Placental pericyte (primary cell): ENCODE measurements around the gene SUDS3.

- CAGE, long polyA plus RNA, result no peak
Observed at GRCh38 chr12:118358897-118359449, 13.7 kb downstream of the TAOK3 start.

- CAGE, long polyA plus RNA, result no peak
Observed at GRCh38 chr12:118370705-118371879, 1.6 kb downstream of the TAOK3 start.

DNA sequence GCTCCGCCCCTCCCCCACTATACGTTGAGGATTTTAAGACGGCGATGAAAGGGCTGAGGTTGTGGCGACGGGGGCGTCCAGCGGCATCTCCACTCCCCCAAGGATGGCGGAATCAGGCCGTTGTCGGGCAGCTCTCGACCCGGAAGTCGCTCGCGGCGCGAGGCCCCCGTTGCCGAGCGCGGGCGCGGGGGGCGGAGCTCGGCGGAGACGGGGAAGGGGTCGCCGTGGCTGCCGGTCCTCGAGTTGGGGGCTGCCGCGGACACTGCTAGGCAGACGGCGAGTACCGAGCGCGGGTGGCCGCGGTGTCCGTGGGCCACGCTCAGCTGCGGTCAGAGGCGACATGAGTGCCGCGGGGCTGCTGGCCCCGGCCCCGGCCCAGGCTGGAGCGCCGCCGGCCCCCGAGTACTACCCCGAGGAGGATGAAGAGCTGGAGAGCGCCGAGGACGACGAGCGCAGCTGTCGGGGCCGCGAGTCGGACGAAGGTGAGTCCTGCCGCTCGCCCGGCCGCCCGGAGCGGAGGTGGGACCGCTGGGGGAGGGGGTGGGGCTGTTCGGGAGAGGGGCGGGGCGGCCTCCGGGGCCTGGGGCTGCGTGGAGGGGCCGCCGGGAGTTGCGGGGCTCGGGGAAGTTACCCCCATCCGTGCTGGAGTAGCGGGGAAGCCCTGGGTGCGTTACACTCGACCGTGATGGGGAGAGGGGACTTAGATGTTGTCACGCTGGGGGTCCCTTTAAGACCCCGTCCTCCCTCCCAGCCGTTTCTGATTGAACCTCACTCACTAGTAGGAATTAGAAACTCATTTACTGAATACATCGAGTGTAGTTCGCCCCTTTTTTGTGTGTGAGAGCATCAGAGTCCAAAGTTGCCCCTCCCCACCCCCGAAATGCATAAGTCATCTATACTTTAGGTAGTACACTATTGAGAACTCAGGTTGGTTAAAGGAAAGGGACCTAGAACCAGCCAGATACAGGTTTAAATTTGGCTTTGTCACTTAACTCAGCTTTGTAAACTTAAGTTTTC is at the start of gene SUDS3:
Gene SUDS3, plus strand, starts transcription at position 204 of the 1,017 bp plus-strand sequence.
- CAGE, long polyA plus RNA, result no peak

DNA sequence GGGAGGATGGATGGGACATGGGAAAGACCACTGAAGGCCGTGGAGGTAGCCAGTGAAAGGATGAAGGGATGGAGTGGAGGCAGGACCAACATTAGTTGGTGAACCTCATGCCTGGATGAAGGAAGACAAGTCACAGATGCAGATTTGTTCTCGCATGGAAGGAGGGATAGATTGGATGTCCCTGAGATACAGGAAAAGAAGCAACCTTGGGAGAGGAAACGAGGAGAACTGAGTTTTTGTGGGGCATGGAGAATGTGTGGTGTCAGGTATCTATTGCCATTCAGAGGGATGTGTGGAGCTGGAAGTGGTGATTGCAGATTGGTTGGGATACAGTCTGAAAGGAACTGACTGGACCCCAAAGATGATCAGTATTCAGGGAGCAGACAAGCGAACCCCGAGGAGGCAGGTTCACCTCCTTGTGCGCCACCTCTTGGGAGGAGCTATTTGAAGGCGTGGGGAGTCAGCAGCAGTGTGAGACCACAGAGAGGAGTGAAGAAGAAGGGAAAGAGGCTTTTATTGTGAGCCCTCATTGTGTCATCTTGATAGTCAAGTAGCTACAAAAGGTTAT is 23.3 kb downstream of the SUDS3 start:
- CAGE, long polyA plus RNA, result no peak

GRCh38 chr12:118774036-118774823 is 207.1 kb upstream of the SRRM4 start:
- CAGE, long polyA plus RNA, result no peak

DNA sequence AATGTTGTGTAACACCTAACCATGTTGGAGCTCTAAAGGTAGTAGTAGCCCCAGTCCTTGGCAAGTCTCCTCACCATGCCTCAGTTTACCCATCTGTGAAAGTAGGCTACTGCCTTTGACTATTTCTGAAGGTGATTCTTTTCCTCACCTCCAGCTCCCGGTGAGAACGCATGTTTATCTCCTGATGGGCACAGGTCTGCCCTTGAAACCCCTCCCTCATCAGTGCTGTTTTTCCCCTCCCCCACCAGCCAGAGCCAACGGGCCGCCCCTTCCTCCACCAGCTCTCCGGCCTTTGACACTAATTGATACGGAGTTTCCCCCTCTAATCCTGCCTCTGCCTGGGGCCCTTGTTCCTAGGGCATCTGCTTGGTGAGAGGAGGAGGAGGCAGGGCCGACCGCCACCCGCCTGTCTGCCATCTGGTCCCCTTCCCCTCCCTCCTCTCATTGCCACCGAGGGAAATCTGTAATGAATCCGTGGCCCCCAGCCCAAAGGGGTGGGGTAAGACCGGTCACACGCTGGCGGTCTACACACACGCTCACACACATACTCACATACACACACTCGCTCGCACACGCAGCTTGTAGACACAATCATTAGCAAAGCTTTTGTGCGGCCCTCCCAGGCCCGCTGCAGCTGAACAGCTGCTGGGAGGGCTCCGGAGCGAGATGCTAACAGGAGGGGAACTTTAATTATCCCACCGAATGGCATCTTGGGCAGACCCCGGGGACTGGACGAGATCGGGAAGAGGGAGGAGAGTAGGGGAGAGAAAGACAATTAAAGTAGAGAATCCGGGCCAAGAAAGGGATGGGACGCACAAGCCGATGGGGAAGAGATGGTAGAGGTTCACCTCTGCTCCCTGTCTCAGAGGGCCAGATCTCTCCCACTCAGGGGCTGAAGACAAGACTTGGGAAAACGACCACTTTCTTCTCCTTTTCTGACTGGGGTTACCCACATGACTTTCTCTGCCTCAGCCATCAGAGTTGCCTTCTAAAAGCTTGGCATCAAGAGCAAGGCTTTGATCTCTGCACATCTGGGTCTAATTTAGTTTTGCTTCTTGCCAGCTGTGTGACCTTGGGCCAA is 27.5 kb downstream of the SRRM4 start:
- CAGE, long polyA plus RNA, result no peak

DNA sequence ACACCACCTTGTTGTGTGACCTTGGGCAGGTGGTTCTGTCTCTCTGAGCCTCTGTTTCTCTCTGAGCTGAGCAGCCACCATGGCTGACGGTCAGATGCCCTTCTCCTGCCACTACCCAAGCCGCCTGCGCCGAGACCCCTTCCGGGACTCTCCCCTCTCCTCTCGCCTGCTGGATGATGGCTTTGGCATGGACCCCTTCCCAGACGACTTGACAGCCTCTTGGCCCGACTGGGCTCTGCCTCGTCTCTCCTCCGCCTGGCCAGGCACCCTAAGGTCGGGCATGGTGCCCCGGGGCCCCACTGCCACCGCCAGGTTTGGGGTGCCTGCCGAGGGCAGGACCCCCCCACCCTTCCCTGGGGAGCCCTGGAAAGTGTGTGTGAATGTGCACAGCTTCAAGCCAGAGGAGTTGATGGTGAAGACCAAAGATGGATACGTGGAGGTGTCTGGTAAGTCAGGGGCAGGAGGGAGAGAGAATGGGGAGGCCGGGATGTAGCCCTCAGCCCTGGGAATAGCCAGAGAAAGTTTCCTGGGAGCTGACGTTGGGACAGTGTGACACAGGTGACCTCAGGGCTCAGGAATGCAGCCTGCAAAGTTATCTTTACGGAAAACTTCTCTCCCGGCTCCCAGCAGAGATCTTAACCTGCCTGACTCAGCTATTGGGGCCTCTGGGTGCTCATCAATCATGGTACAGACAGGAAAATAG is 654 bp downstream of the HSPB8 start:
- CAGE, long polyA plus RNA, result no peak

GRCh38 chr12:119198395-119198902 is 19.7 kb downstream of the HSPB8 start:
- CAGE, long polyA plus RNA, result no peak

DNA sequence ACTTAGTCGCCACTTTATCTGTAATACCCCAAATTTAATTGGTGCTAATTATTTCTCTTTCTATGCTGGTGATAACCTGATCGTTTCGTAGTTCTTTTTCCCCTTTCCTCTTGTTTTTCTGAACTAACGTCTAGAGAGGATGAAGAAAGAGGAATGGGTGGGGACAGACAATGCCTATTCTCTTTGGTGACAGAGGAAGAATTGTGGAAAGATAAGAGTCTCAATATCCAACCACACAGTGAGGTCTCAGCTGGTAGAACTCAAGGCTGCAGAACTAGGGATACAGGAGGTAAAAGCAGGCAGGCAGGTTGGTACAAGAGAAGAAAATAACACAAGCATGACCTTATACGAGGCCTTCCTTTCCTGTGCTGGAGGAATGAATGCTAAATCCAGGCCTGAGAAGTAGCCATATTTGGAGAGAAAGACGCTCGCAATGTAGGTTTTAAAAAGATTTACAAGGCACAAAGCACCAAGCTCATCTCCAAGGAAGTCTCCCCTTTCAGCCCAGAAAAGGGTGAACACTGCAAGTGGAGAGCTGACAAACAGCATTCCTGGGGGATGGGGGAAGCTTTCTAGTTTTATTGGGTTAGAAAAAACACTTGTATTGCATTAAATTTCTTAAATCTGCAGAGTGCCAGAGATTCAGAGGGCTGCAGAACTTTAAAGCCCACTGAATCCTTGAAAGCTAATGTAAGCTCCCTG is 34.4 kb downstream of the CCDC60 start:
- CAGE, long polyA plus RNA, result no peak

GRCh38 chr12:119681487-119682426 is 13.8 kb downstream of the PRKAB1 start:
- CAGE, long polyA plus RNA, result no peak

- CAGE, long polyA plus RNA, result no peak
Observed at GRCh38 chr12:119682427-119683212, 14.7 kb downstream of the PRKAB1 start.

DNA sequence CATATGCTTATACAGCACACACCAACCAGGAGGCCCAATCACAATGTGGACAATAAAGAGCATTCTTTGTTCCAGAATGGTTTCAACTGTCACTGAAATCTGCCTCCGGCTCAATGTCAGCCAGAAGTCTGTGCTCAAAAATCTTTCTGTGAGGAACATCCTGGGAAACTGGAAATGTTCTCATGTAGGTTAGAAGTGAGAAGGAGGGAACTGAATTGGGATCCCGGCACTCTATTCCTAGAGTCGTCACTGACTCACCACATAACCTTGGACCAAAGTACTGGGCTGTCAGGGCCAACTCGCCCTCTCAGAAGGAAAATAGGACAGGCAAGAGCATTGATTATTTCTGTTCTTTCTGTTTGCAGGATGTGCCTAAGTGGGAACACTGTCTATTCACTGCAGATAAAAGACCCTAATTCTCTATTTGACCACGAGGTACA is 57.6 kb downstream of the PRKAB1 start:
- CAGE, long polyA plus RNA, result no peak

DNA sequence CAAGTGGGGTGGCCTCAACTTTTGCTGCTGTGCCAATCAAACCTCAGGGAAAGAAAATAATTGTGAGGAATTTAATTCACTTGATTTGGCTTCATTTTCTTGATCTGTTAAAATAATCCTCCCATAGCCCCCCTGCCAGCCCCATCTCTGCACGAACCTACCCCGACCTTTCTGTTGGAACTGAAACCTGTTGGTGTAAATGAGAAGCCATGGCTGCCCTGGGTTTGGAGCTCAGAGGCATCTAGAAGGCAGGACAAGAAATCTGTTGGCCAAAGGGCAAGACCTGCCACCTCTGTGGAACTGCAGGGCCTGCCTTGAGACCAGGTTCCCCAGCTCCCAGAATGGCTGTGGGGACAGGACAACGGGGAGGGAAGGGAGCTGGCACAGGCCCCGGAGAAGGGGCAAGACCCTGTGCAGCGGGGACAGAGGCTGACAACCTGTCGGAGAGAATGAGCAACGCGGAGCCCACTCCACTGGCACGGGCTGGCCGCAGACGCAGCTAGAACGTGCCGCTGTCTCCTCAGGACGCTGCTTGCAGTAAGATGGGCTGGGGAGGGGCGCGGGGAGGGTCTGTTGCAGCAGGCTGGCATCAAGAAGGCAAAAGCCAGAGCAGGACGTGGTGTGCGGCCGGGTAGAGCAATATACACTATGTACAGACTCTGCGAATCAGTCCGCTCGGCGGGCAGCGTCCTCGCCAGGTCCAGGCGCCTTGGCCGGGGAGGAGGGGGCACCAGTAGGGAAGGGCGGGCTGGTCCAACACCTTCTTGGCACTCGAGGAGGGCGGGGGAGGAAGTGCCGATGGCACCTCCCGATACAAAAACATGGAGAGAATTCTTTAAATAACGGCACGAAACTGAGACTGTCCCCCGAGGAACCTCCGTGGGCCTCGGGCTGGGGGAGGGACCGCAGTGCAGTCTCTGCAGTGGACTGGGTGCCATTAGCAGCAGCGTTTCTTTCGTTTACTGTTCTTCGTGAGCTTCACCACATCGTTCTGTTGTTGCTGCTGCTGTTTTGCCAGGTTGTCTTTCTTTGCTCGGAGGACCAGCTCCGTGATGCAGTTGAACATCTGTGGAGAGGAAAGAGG is 19.9 kb downstream of the RAB35 start:
- CAGE, long polyA plus RNA, result no peak

DNA sequence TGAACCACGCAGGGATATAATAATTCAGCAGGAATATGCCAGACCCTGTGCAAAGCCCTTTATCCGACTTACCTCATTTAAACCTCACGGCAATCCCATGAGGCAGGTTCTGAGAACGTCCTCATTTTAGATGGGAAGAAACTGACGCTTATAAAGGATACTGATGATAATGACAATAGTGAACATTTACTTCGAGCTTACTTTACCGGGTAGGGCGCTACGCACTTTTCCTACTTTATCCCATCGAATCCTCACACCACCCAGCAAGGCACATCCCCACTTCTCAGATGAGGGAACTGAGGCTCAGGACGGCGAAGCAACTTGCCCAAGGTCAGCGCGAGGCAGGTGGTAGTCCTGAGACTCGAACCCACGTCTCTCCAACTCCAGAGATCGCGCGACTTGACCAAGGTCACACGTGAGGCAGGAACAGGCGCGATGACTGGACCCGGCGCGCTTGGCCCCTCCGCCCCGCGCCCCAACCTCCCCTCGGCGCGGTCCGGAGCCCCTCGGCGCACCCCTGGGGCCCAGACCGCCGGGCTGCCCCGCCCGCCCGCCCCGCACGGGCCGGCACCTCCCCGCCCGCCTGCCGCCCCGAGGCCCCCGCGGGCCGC is 503 bp downstream of the RAB35 start:
- CAGE, long polyA plus RNA, result no peak

DNA sequence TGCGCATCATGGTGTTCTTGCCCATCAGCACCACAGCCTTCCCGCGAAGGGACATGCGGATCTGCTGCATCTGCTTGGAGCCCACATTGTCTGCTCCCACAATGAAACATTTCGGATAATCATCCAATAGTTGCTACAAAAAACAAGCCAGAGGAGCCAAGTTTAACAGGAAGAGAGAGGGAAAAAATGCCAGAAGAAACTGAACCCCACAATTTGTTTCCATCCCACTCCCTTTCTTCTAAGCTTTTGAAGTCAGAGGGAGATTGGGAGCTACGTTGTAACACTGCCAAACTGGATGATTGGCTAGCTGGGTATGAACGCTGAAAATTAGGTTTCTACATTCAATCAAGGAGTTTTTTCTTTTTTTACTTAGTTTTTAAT is 1.6 kb downstream of the RPLP0 start:
- CAGE, long polyA plus RNA, result no peak

GRCh38 chr12:120253353-120253848 is 12.1 kb downstream of the PXN start:
- CAGE, long polyA plus RNA, result no peak

GRCh38 chr12:120263021-120263785 is 2.3 kb downstream of the PXN start:
- CAGE, long polyA plus RNA, result no peak

GRCh38 chr12:120292487-120293411 is 9.4 kb upstream of the SIRT4 start:
- CAGE, long polyA plus RNA, result no peak

DNA sequence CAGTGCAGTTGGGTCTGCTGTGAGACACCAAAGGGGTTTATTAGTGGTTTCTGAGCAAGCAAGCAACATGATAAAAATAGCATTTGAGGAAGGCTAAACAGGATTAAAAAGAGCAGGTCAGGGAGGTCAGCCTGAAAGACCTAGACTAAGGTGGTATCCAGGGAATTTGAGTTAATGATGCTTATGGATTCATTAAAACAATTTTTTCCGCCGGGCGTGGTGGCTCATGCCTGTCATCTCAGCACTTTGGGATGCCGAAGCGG is 6.5 kb downstream of the SIRT4 start:
- CAGE, long polyA plus RNA, result no peak

DNA sequence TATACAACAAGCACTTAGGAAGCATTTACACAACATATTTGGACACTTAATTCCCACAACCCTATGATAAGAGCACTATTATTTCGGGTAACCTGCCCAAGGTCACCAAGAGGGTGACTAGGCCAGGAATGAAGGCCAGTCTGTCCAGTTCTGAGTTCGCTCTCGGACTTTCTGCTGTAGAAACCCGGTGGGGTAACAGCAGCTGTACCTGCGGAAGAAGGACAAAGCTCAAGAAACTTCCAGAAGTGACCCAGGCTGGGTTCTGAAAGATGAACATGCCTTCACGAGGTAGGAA is 10.8 kb downstream of the PLA2G1B start:
- CAGE, long polyA plus RNA, result no peak